Neural progenitor cell (in vitro differentiated cells): ENCODE data around the gene SLC29A4.

- RAMPAGE, long total RNA = no peak
Measured at GRCh38 chr7:5177073-5177563, 12.9 kb upstream of the WIPI2 start.

GRCh38 chr7:5222427-5223172 is 32.6 kb downstream of the WIPI2 start:
- RAMPAGE, long total RNA = no peak

- RAMPAGE, long total RNA = no peak
Measured at GRCh38 chr7:5282776-5283430, at the start of gene SLC29A4. SLC29A4 (plus strand) TSS chr7:5282943.

- RAMPAGE, long total RNA = no peak
Measured at GRCh38 chr7:5429201-5429545, 5.5 kb upstream of the TNRC18 start.

DNA sequence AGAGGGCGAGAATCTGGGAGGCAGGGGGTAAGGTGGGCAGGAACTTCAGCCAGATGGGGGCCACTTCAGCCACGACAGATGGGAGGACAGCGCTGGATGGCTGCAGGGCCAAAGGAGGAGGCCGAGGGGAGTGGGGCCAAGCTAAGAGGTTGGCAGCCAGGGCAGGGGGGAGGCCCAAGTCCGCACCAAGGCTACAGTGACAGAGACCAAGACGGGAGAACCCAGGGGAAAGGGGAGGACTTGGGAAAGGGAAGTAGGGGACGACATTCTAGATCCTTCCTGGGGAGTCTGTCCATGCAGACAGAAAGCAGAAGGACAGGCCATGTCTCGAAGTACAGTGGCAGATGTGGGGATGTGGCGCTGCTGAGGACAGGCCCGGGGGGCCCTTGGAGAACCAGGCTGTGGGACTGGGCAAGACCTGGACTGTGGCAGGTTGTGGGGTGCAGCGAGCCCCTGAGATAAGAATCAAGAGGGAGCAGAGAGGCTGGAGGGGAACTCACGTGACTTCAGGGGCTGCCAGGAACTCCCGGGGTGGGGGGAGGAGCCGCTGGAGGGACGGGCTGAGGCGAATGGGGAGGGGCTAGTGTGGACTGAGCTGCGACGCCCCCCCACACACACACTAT is 21.6 kb downstream of the FBXL18 start:
- RAMPAGE, long total RNA = no peak

- RAMPAGE, long total RNA = no peak
Measured at GRCh38 chr7:5527580-5527980, 2.8 kb downstream of the ACTB start.

DNA sequence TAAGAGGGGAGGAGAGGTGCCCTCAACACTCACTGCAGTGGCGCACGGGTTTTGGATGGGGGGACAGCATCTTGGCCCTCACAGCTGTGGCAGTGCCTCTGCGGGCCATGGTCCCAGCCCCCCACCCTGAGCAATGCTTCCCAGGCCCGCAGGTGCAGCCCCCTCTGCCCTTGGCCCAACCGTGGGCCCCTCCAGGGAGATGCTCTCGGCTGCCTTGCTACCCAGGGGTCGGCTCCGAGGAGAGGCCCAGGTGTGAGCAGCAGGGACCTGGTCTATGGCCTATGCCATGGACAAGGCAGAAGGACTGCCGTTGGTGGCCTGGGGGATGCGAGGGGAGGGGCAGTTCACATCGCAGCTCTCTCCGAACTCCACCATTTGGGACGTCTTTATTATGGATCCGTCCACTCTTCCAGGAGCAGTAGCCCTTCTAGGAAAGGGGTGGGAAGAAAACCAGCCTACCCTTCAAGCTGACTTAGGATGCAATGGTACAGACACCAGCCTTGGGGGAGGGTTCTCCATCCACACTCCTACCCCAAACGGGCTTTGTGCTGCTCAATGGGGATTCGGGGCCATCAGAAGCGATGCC is 29.8 kb downstream of the FSCN1 start:
- RAMPAGE, long total RNA = no peak

DNA sequence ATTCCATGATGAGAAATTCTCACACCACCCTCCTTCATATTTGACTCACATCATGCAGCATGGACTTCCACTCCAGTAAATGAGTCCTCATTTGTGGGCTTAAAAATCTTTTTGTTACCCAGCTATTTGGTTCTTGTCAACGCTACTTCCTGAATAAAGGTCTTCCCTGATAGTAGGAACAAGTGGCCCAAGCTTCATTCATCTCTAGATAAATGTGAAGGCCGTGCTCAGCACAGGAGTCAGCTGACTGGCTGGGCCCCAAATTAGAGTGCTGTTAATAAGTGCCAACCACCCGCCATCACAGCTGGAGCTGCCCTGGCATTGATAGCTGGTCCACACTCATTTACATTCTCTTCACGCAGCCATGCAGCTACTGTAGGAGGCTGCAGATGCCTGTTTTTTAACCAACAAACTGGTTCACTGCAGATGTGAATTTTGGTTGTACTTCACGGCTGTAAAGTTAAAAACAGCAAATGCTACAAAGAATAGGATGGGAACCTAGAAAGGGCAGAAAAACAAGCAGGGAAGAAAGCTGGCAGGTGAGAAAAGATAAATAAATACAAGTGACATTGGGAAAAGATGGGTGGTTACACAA is 78.3 kb downstream of the RNF216 start:
- RAMPAGE, long total RNA = no peak

- RAMPAGE, long total RNA = no peak
Measured at GRCh38 chr7:5822543-5823650, 41.4 kb upstream of the RNF216 start.

- RAMPAGE, long total RNA = no peak
Measured at GRCh38 chr7:6156382-6157108, 51.8 kb downstream of the USP42 start.

- RAMPAGE, long total RNA = no peak
Measured at GRCh38 chr7:6392661-6393183, 18.4 kb downstream of the RAC1 start.

DNA sequence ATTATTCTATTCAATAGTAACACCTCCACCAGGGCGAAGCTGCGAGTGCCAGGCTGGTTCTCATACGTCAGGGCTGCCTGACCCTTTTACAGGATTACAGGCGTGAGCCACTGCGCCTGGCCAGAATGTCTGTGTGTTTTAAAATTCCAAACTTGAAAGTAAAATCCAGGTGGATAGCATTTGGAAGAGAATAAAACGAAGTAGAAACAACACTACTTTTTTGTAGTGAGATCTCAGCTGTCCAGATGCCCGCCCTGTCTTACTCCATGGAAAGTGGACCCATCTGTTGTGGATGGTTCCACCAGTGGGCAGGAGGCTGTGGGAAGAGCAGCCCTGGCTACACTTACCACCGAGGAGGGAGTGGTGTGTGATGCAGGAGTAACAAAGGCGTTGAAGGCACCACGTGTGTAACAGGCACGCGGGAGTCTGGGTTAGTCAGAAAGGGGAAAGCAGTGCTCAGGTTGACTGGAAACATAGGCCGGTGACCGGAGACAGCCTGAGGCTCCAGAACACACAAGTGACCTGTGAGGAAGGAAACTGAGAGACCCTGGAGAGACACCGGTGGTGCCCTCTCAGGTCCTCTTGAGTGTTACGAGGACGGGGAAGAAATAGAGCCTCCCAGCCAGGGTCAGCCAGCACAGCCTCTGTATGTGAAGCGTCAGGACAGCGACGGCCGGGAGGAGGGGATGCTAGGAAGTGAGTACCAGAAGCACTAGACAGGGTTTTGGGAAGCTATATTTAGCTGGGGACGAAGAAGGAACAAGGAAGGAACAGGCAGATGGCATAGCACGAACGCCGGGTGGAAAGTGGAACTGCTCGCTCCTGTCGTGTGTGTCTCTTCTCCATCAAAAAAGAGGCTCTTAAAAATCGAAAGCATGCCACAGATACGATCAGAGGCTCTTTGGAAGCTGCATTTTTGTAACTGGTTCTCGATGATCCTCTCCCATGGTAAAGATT is 21.6 kb downstream of the RAC1 start:
- RAMPAGE, long total RNA = no peak

DNA sequence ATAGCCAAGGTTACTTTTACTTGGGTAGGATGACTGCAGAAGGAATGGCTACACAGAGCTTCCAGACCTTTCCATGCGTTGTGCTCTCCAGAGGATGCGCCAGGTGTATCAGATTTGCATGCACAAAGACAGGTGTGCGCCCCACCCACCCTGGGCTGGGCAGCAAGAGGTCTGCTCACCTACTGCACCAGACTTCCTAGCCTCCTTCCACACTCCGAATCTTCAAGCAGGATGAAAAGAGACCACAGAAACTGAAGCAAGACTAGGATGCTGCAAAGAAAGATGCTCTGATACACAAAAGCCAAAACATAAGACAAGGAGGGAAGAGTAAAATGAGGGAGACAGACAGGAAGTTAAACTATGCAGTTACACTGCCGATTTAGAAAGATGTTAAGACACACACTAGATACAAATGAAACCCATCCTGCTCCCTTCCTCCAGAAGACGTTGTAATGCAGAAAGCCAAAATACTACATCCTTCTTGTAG is 13.6 kb upstream of the DAGLB start:
- RAMPAGE, long total RNA = no peak

GRCh38 chr7:6578463-6578964 is 1.3 kb downstream of the ZDHHC4 start:
- RAMPAGE, long total RNA = no peak

GRCh38 chr7:6611588-6611842 is 3.9 kb upstream of the ZNF853 start:
- RAMPAGE, long total RNA = no peak

- RAMPAGE, long total RNA = no peak
Measured at GRCh38 chr7:6736966-6737769, 16.7 kb upstream of the RSPH10B2 start.

- RAMPAGE, long total RNA = no peak
Measured at GRCh38 chr7:6950246-6950593, 124.1 kb upstream of the CCZ1B start.

GRCh38 chr7:7099245-7099934 is 83.0 kb upstream of the C1GALT1 start:
- RAMPAGE, long total RNA = no peak

DNA sequence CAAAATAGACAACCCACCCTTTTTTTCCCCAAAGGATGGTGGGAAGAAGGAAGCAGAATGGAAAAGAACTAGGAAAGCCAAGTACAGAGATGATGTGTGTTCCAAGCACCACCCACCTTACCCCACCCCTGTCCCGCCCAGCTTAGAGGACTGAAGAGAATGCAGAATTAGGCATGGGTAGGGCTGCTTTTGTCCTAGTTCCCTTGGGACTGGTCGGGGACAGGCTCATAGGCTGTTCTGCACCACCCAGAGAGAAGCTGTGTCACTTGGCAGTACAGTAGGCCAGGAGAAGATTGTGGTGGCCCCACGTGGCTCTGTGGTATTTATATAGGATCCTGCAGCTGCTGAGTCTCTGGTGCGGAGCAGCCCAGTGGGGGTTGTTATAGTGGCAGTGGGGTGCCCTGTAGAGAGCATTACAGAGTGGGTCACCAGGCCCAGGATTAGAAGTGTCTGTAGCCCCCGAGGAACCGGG is 88.7 kb downstream of the C1GALT1 start:
- RAMPAGE, long total RNA = no peak

- RAMPAGE, long total RNA = no peak
Measured at GRCh38 chr7:7563827-7564109, 2.9 kb upstream of the MIOS start.